ENCODE measurements around the genes SLC45A3, SLC41A1 and AVPR1B.

DNA sequence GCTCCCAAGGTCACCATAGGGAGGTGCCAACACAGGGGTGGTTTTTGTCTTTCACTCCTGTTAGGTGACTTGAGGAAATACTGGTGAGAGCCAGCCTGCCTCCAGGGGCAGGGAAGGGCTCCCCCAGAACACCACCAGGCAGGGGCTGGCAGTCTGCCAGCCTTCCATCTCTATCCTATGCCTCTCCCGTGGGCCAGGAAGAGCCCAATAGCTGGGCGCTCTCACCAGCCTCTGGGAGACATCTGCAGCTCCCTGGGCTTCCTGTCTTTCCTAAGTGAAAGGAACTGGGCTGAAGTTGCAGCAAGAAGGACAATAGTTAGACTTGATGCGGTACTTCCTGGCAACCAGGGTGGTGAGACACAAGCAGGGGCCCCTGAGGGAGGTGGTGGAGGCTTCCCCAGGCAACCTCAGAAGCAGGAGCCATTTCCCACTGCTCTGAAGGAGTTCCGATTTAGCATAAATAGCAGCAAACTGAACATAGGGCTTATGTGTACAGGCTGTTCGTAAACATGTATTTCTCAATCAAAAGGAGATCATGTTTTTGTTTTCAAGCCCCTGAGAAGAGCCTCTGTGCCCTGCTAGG lies 14.1 kb downstream of the MFSD4A start:
- PRO-cap = no peak

DNA sequence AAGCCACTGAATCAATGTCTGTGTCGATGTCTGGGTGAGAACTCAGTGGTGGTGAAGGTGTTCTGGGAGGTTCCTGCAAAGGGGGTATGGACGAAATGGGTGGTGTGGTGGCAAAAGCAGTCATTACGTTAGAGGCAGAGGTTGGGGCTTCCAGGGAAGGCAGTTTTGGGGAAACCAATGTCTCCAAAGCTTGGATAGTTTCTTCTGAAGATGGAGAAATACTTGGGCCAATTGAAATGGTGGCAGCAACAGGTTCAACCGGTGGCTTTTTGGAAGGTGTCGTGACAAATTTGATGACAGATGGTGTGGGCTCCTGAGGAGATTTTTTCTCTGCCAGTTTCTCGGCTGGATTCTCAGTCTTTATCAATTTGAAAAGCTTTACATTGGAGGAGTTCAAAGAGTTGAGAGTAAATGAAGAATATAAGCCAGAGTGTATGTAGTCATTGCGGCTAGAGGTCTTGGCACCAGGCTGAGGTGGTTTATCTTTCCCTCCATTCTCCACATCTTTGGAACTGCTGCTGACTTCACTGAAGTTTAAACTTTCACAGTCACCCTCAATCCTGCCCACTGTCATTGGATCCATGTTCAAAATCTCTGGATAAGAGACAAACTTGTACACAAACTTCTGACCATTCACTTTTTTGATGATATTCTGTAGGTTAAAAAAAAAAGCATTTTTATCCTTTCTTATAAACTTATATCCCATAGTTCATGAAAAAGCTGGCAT lies 11.5 kb downstream of the ELK4 start:
- PRO-cap = no peak

GRCh38 chr1:205632129-205632655 lies 381 bp upstream of the ELK4 start:
- PRO-cap = no peak

DNA sequence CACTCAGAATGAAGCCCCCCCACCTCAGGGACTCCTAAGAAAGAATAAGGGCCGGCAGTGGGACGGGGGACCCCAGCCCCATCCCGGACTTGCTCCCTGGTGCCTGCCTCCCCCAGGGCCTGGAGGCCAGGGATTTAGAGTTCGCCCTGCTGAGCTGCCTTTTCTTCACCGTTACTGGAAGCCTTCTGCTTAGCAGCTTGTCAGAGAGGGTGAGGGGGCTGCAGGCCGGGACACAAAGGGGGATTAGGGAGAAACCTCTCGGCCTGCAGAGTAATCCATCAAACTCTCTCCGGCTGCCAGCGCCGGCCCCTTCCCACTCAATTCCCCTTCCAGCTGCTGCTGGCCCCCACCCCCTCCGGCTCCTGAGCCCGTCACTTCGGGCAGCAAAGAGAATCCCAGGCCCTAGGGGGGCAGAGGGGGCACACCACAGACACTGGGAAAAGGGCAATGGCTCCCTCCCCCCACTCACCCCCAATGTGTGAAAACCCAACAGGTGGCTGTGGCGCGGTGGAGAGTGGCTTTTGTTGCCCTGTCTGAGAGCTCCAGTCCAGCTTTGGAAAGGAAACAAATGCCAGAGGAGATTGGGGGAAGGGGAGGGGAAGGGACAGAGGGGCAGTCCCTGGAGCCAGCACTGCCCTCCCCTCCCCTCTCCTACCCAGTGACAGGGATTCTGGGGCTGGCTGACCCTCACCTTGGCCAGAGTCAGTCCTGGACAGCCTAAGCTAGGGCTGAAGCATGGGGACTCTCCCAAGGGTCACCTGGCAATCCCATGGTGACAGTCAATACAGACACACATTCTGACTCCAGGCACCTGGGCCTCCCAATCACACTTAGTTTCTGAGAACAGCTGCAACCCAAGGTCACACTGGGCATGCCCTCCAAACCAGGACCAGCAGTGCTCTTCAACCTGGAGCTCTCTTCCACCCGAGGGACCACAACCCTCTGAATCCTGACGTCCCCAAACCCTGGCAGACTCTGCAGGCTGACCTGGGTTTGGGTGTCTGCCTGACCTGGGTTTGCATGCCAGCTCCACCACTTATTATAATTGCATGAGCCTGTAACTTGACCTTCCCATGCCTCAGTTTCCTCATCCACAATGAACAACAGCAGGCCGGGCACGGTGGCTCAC lies 9.5 kb downstream of the SLC45A3 start:
- PRO-cap = no peak

GRCh38 chr1:205680254-205681049 lies at the start of gene SLC45A3:
SLC45A3 (minus strand) TSS chr1:205680509.
- PRO-cap = no peak

GRCh38 chr1:205701011-205701541 lies 20.8 kb upstream of the SLC45A3 start:
- PRO-cap = no peak

DNA sequence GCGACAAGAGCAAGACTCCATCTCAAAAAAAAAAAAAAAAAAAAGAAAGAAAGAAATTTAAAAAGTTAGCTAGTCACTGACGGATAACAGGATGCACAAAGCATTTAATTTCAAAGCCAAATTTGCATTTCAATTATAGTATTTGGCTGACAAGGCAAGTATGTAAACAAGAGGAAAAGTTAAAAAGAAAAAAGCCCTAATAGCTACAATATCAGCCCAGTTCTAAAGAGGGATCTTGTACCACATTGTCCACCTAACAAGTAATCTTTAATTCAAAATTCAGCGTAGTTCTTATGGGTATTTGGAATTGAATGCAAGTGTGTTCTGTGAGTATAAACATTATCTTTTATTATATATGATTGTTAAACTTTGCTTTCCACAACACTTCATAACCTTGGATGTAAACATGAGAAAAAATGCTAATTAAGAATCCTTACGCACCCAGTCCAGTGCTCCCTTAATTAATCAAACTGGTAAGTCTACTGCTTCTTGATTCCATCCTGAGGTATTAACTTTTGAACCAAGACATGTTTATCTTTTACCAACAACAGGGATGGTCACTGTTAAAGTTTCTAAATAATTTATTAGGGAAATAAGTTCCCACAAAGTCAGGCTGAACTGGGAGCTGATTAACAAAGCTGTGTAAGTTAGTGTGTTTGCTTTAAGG lies 32.3 kb upstream of the SLC45A3 start:
- PRO-cap = no peak

DNA sequence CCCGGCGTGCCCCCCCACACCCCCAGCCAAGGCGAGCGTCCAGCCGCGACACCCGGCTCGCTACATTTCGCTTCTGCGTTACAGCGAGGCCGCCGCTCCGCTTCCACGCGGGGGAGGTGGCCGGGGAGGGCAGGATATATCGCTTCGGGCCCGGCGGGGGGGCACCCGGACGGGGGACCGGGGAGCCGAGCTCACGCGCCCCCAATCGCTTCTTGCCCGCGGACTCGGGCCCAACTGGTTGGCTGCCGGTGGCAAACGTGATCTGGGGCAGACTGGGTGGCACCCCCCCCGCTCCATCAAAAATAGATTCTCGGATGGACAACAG lies at the start of gene SLC41A1:
SLC41A1 (minus strand) TSS at position 274 of the 325 bp plus-strand sequence.
- PRO-cap = no peak

DNA sequence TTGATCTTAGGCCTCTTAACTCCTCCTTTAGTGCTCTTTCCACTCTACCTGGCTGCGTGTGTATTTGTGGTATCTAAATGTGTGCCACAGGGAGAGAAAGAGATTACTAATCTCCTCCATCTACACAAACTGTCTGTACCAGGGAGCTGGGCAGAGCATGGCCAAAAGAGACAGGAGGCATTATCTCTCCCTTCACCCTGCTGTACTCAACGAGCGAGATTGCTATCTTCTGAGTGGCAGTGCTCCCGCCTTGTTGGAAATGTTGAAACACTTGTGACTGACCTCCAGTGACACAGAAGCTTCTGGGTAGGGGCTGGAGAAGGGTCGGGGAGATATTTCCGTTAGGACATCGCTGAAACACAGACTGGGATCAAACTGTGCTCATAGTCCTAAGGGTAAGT lies 30.3 kb downstream of the RHEX start:
- PRO-cap = no peak

DNA sequence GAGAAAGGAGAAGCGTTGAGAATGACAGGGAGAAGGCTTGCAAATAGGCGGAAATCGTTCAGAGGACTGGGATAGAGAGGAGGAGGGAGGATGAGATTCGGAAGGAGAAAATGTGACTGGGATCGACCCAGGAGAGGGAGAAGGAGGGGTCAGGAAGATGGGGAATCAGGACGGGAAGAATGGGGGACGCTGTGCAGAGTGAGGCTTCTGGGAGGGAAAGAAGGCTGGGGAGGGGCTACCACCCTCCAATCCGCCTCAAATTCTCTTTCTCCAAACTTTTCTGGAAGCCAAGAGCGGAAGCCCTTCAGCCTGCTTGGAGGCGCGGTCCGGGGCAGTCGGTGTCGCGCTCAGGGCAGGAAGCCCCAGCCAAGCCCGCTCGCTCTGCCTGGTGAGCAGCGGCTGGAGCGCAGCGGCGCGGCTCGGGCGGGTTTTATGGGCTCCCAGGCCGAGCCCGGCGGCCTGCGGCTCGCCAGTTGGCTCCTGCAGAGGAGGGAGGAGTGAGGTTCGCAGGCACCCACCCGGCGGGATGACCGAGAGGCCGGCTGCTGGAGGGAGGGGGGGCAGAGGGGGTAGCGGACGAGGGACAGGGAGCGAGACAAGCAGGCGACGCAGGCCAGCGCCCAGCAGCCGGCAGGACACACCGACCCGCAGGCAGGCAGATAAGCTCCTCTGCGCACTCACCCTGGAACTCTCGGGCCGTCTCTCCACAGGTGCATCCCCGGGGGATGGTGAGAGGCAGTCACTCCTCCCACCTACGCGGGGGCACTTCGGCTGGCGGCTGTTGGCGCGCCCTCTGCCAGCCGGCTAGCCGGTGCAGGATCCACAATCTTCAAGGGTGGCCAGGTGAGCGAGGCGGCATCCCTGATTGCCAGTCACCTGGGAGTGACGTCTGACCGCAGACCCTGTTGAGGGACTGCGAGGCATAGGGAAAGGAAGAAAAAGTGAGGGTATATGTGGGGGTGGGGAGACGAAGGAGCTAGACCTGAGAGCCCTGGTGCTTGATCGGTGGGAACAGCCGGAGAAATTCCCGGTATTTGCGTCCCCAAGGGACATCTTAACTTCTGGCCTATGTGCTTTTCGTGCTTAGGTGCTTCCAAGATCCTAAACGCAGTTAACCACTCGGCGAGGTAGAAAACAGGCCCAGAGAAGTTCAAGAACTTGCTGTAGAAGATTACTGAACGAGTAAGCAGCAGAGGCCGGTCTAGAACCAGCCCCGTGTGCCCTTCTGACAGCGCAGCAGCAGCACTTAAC lies at the start of gene AVPR1B:
AVPR1B (minus strand) TSS at position 406 of the 1,251 bp plus-strand sequence.
- PRO-cap = no peak

- PRO-cap = no peak
These were observed 1.5 kb downstream of the SRGAP2 start for GRCh38 chr1:206204744-206205297.

GRCh38 chr1:206444967-206445605 lies 25.2 kb upstream of the IKBKE start:
- PRO-cap = no peak

GRCh38 chr1:206470724-206471491 lies 632 bp downstream of the IKBKE start:
- PRO-cap = no peak

GRCh38 chr1:206521052-206521593 lies 13.8 kb downstream of the RASSF5 start:
- PRO-cap = no peak

- PRO-cap = bidirectional peak, plus-strand start at chr1:206580183, minus-strand start at chr1:206580056
These were observed 32.3 kb downstream of the EIF2D start for GRCh38 chr1:206579615-206580616.

- PRO-cap = no peak
These were observed 1.1 kb upstream of the DYRK3 start for GRCh38 chr1:206634169-206634717.

- PRO-cap = no peak
These were observed 23.0 kb downstream of the DYRK3 start for GRCh38 chr1:206658210-206658874.

- PRO-cap = no peak
These were observed 20.7 kb upstream of the MAPKAPK2 start for GRCh38 chr1:206663914-206664527.

GRCh38 chr1:206686124-206687235 lies 1.8 kb downstream of the MAPKAPK2 start:
- PRO-cap = no peak

DNA sequence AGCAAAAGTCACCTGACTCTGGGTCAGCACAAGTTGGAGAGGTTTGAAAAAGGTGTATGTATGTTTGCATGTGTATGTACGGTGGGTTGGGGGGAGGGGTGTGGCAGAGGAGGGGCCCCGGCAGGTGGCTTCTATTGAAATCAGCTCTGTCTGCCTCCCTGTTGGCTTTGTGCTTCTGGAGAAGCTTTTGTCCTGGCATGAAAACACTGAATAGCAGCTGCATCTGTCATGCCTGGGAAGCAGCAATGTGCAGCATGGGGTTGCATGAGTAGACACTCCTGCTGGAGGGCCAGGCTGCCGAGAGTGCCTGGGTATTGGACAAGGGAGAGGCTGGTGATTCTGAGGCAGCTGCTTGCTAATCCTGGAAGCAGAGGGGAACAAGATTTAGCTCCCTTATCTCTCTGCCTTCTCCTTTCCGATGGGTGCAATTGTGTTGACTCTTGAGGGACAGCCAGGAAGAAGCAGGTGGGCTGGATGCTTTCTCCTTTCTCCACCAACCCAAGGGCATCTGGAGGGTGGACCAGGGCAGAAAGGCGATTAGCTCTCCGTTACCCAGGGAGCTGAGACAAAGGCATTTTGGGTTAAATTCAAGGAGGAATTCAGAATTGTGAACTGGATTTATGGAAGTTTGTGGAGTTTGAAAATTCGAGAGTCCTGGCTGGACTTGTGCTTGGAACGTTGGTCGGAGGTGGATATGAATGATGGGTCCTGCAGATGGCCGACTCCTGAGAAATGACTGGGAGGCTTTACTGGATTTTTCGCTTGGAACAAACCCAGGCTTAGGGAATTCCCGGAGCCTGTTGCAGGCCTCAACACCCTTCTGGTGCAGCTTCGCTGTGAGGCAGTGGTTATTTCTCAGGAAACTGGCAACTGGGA lies 20.7 kb downstream of the MAPKAPK2 start:
- PRO-cap = no peak